ENCODE measurements around a stretch of chr2.

GRCh38 chr2:33436066-33436679 lies 40.3 kb upstream of the RASGRP3 start:
- PRO-cap, 4 experiments: no peak in any of the 4 experiments
- RAMPAGE, long total RNA, 2 experiments: no peak in any of the 2 experiments
- RRBS: no CpG with 5 or more reads among the region's 3 CpGs

DNA sequence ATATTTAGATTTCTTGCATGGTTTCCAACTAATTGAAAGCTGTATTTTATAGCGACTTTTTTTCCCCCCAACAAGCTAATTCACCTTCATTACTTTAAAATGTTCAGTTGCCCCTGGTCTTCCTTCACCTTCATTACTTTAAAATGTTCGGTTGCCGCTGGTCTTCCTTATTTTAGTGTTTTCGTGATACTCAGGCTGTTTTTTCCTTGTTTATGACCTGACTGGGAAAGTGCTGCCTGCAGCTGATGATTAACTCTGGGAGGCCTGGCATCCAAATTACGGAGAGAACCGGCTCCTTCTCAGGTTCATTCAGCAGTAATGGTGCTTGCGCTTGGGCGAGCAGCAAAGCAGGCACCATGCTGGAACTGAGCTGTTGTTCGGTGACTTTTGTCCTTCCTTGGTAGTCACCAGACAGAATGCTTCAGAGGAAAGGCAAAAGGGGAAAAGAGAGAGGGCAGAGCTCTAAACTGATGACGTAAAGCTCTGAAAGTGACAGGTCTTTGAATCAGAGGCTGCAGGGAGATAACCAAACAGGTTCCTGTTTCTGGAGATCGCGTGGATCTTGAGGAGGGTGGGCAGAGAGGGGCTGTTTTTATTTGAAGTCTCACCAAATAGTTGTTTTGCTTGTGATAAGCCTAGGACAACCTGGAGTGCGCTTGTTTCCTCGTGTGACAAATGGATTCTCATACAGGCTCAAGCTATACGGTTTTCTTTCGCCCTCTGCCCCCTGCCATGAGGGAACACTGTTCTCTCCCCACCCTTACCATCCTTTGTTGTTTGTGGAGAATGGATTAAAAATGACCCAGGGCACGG lies 1.0 kb downstream of the RASGRP3 start:
- PRO-cap, 4 experiments: peak in 2 of 4 experiments; most common plus-strand start position 508 of the sequence (in 1); most common minus-strand start position 418 of the sequence (in 2)
- RAMPAGE, long total RNA, 2 experiments: no peak in any of the 2 experiments
- RRBS: no CpG with 5 or more reads among the region's 17 CpGs

GRCh38 chr2:33494481-33494680 lies 17.9 kb downstream of the RASGRP3 start:
- PRO-cap, 4 experiments: no peak in any of the 4 experiments
- RAMPAGE, long total RNA, 2 experiments: no peak in any of the 2 experiments
- RRBS: no CpG with 5 or more reads among the region's 3 CpGs

- PRO-cap, 4 experiments: no peak in any of the 4 experiments
- RAMPAGE, long total RNA, 2 experiments: no peak in any of the 2 experiments
- RRBS: no CpG with 5 or more reads among the region's 11 CpGs
These were observed 198.5 kb upstream of the FAM98A start for GRCh38 chr2:33797602-33798049.

- PRO-cap, 4 experiments: no peak in any of the 4 experiments
- RAMPAGE, long total RNA, 2 experiments: no peak in any of the 2 experiments
- RRBS: no CpG with 5 or more reads among the region's 6 CpGs
These were observed 101.8 kb upstream of the CRIM1 start for GRCh38 chr2:36253761-36254145.

DNA sequence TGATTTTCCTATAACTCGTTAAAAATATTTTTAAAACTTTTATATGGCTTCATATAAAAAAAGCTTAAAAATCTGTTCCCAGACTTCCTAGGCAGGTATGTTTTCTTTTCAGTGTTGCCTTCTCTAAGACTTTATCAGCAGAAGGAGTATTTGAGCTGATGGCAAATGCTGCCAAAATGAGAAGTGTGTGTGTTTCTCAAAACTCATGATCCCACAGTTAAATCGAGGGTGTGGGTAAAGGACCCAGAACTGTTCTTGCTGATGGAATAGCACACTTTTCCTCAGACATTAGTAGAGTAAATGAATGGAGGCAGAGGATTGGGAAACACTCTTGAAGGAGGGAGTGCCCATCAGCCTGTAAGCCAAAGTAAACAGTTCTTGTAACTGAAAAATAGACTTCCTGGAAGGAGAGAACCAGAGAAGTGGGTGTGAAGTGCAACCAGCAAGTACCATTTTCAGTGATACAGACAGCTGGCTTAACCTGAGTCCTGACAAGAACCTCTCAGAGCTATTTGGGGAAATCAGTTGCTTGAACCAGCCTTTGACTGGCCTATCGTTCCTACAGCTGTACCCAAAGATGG lies 17.5 kb downstream of the CRIM1 start:
- PRO-cap, 4 experiments: peak in 1 of 4 experiments; most common plus-strand start position 417 of the sequence (in 1)
- RAMPAGE, long total RNA, 2 experiments: no peak in any of the 2 experiments
- RRBS: no CpG with 5 or more reads among the region's 3 CpGs

DNA sequence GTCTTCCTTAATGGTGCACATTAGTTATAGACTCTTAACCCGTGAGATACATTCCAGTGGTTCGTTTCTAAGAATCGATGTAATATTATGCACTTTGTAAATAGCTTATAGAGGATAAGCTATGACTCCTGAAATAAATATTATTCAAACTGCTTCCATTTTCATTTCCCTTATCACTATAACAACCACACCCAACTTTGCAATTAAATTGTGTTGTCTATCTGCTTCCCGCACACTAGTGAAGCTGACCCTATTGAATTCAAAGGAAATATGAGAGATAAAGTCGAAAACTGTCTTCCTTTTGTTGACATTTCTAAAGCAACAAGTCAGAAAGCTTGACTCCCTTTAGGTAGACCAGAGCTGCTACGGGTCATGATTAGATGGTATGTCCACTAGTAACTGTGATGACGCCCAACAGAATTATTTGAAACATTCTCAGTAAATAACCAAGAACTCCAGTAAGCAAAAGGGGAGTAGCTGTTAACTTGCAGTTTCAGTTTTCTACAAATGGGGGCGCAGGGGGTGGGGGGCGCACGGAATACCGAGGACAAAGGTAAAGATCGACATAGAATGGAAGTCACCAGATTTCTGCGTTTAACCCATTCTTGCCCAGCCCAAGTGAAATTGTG lies 56.3 kb downstream of the CRIM1 start:
- PRO-cap, 4 experiments: no peak in any of the 4 experiments
- RAMPAGE, long total RNA, 2 experiments: no peak in any of the 2 experiments
- RRBS: no CpG with 5 or more reads among the region's 13 CpGs

GRCh38 chr2:36469568-36470037 lies 114.0 kb downstream of the CRIM1 start:
- PRO-cap, 4 experiments: peak in 1 of 4 experiments; most common plus-strand start chr2:36469811 (in 1)
- RAMPAGE, long total RNA, 2 experiments: no peak in any of the 2 experiments
- RRBS: no CpG with 5 or more reads among the region's 4 CpGs

- PRO-cap, 4 experiments: no peak in any of the 4 experiments
- RAMPAGE, long total RNA, 2 experiments: start-site peak on the plus strand in 1 of 2 experiments, at chr2:36534366-36534413 at its widest, 5 reads per replicate
- RRBS: no CpG with 5 or more reads among the region's 1 CpG
These were observed 63.6 kb downstream of the FEZ2 start for GRCh38 chr2:36534091-36535060.

- PRO-cap, 4 experiments: no peak in any of the 4 experiments
- RAMPAGE, long total RNA, 2 experiments: start-site peak on the plus strand in 1 of 2 experiments, at chr2:36549000-36549295 at its widest, 21 to 44 reads per replicate
- RRBS: no CpG with 5 or more reads among the region's 8 CpGs
These were observed 48.9 kb downstream of the FEZ2 start for GRCh38 chr2:36548894-36549704.

- PRO-cap, 4 experiments: no peak in any of the 4 experiments
- RAMPAGE, long total RNA, 2 experiments: no peak in any of the 2 experiments
- RRBS: no CpG with 5 or more reads among the region's 6 CpGs
These were observed 47.9 kb downstream of the FEZ2 start for GRCh38 chr2:36549739-36550729.

GRCh38 chr2:36583600-36584334 lies 14.2 kb downstream of the FEZ2 start:
- PRO-cap, 4 experiments: no peak in any of the 4 experiments
- RAMPAGE, long total RNA, 2 experiments: no peak in any of the 2 experiments
- RRBS: no CpG with 5 or more reads among the region's 6 CpGs

DNA sequence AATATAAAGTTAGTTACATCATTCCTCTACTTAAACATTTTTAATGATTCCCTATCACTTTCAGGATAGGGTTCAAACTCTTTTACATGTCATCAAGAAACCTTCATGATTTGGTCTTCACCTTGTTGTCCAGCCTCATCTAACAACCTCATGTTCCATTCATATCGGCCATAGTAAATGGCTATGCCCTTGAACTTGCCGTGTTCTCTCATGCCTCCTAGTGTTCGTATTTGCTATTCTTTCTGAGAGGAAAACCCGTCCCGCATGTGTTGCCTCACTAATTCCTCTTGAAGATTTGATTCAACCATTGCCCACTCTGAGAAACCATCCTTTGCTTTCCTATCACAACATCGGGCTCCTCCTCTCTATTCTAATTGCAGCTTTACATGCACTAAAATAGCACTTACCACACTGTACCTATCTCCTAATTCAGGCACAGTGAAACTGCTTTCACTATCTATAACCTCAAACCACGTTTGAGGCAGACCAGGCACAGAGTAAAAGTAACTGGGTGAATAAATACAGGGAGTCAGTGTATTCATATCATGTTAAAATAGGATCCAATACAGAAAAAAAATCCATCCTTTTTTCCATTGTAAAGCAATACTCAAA lies 38.8 kb upstream of the STRN start:
- PRO-cap, 4 experiments: no peak in any of the 4 experiments
- RAMPAGE, long total RNA, 2 experiments: no peak in any of the 2 experiments
- RRBS: no CpG with 5 or more reads among the region's 7 CpGs

- PRO-cap, 4 experiments: peak in 4 of 4 experiments; most common plus-strand start chr2:37524024 (in 2); most common minus-strand start chr2:37523742 (in 4)
- RAMPAGE, long total RNA, 2 experiments: no peak in any of the 2 experiments
- RRBS: no CpG with 5 or more reads among the region's 5 CpGs
These were observed 147.6 kb downstream of the CDC42EP3 start for GRCh38 chr2:37523690-37524344.

- PRO-cap, 4 experiments: peak in 3 of 4 experiments; most common minus-strand start chr2:37637305 (in 3)
- RAMPAGE, long total RNA, 2 experiments: no peak in any of the 2 experiments
- RRBS: no CpG with 5 or more reads among the region's 1 CpG
These were observed 34.3 kb downstream of the CDC42EP3 start for GRCh38 chr2:37637244-37637443.

GRCh38 chr2:37646018-37646378 lies 25.4 kb downstream of the CDC42EP3 start:
- PRO-cap, 4 experiments: no peak in any of the 4 experiments
- RAMPAGE, long total RNA, 2 experiments: no peak in any of the 2 experiments
- RRBS: 96% methylated on average over 3 of the region's 10 CpGs

GRCh38 chr2:38075323-38075660 lies 659 bp downstream of the CYP1B1 start:
- PRO-cap, 4 experiments: peak in 3 of 4 experiments; most common plus-strand start chr2:38075636 (in 2); most common minus-strand start chr2:38075520 (in 2)
- RAMPAGE, long total RNA, 2 experiments: no peak in any of the 2 experiments
- RRBS: no CpG with 5 or more reads among the region's 20 CpGs

GRCh38 chr2:38097866-38098917 lies 22.2 kb upstream of the CYP1B1 start:
- PRO-cap, 4 experiments: no peak in any of the 4 experiments
- RAMPAGE, long total RNA, 2 experiments: no peak in any of the 2 experiments
- RRBS: no CpG with 5 or more reads among the region's 14 CpGs

- PRO-cap, 4 experiments: no peak in any of the 4 experiments
- RAMPAGE, long total RNA, 2 experiments: no peak in any of the 2 experiments
- RRBS: no CpG with 5 or more reads among the region's 2 CpGs
These were observed 40.7 kb upstream of the CYP1B1 start for GRCh38 chr2:38116650-38117145.

GRCh38 chr2:38346318-38346734 lies 30.7 kb downstream of the ATL2 start:
- PRO-cap, 4 experiments: no peak in any of the 4 experiments
- RAMPAGE, long total RNA, 2 experiments: no peak in any of the 2 experiments
- RRBS: no CpG with 5 or more reads among the region's 8 CpGs

Data from uterus (tissue), 7 donors.